ENCODE results near the gene KIAA1671.

DNA sequence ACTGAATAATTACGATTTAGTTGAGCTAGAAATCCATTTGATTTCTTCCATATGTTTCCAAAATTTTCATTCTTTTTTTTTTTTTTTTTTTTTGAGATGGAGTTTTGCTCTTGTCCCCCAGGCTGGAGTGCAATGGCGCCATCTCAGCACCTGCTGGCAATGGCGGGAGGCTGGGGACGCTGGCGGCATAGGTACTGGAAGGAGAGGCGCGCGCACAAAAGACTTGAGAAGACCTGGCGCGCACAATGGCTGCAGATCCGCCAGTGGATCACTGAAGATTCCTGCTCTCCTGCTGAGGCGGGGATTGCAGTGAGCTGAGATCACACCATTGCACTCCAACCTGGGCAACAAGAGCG lies 57.6 kb downstream of the GGT1 start:
- RRBS: no CpG with 5 or more reads among the region's 13 CpGs

- RRBS: 8% methylated on average over 4 of the region's 39 CpGs
Measured at GRCh38 chr22:24685623-24686443, 82.8 kb downstream of the GGT1 start.

DNA sequence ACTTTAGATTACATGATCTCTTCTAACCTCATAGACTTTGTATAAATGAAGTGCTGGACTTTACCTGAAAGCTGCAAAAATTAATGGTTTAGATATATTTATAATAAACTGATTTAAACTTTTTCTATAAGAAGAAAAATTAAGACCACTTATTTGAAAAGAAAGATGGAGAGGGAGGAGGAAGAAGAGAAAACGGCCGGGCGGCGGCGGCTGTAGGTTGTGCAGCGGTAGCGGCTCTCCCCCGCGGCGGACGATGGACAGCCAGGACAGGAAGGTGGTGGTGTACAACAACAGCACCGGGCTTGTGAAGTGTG lies 83.6 kb downstream of the GGT1 start:
- RRBS: no CpG with 5 or more reads among the region's 12 CpGs

DNA sequence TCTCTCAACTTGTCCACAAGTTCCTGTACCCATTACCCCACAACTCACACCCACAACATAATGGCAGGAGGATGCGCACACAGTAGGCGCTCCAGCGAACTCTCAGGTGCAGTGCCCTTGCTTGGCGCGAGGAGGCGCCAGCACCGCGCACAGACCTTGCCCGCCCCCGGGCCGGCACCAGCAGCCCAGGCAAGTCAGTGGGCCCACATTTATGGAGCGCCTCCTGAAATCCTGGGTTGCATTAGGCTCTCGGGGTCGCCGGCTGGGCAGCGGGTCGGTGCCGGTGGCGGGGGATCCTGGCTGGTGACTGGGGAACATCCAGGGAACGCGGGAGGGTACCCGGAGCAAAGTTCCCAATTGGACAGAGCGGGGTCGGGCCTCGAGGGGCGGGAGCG lies 408 bp upstream of the KIAA1671 start:
- RRBS: 1% methylated on average over 14 of the region's 27 CpGs

- RRBS: 1% methylated on average over 18 of the region's 45 CpGs
Measured at GRCh38 chr22:24952506-24952870, at the start of gene KIAA1671. TSS of gene KIAA1671 (plus strand) at chr22:24952716.

DNA sequence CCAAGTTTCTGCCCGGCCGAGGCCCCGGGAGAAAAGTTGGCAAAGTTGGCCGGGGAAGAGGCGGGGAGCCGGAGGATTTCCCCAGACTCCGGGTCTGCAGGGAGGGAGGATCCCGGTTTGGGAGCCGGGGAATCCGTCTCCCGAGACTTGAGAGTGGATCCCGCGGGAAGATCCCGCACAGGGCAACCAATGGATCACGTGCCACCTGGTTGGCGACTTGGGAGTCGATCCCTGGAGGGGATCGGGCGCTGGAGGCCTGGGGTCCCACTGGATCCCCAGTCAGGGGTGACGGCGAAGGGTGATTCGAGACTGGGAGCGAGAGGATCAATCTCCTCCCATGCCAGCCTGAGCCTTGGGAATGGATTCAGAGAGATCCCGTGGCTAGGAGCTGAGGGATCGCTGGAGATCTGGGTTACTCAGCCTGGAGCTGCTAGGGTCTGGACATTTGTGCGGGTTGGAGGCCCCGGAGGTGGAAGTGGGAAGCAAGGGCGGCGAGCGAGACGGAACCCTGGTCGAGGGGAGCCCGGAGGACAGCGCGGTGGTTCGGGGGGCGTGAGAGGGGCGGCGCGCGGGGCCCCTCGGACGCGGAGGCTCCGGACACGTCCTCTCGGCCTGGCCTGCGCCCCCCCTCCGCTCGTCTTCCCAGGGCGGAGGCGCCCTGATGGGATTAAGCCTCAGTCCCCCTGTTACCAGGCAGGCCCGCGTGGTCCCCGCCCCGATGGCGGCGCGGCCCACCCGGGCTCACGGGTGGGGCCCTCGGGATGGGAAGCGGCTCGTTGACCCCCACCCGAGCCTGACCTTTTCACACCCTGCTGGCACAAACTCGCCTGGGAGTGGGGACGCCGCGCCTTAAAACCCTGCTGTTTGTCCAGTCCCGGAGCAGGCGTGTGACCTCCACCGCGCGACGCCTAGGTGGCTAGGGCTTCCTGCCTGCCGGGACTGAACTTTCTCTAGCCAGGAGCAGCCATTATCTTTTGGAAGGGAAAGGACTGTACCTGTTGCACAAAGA lies 659 bp downstream of the KIAA1671 start:
- RRBS: 21% methylated on average over 27 of the region's 76 CpGs

DNA sequence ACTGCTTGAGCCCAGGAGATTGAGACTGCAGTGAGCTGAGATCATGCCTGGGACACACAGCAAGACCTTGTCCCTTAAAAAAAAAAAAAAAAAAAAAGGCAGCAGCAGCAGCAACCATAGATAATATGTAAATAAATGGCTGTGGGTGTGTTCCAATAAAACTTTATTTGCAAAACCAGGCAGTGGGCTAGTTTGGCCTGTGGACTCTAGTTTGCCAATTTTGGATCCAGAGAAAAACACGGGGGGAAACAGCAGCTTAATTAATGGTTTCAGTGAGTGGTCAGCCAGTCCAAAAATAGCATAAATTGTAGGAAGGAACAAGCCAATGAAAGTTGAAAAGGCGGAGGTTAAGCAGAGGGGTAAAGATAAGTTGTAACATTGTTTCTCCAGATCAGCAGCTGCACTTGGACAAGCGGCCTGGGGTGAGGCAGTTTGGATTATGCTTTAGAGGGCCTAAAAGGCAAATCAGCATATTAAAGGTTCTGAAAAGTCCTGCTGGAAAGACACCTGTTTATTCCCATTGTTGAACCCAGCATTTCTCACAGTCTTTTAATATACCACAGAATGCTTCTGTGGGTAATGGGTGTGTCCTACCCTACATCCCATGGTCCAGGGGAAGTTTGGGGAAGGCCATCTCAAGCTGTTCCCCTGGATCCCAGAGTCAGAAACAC lies 62.8 kb downstream of the KIAA1671 start:
- RRBS: no CpG with 5 or more reads among the region's 3 CpGs

- RRBS: no CpG with 5 or more reads among the region's 10 CpGs
Measured at GRCh38 chr22:25027383-25028014, 75.0 kb downstream of the KIAA1671 start.

GRCh38 chr22:25054657-25055646 lies 102.4 kb downstream of the KIAA1671 start:
- RRBS: no CpG with 5 or more reads among the region's 12 CpGs

GRCh38 chr22:25068764-25069320 lies 116.3 kb downstream of the KIAA1671 start:
- RRBS: no CpG with 5 or more reads among the region's 8 CpGs

GRCh38 chr22:25086480-25087084 lies 113.1 kb upstream of the CRYBB3 start:
- RRBS: no CpG with 5 or more reads among the region's 12 CpGs

DNA sequence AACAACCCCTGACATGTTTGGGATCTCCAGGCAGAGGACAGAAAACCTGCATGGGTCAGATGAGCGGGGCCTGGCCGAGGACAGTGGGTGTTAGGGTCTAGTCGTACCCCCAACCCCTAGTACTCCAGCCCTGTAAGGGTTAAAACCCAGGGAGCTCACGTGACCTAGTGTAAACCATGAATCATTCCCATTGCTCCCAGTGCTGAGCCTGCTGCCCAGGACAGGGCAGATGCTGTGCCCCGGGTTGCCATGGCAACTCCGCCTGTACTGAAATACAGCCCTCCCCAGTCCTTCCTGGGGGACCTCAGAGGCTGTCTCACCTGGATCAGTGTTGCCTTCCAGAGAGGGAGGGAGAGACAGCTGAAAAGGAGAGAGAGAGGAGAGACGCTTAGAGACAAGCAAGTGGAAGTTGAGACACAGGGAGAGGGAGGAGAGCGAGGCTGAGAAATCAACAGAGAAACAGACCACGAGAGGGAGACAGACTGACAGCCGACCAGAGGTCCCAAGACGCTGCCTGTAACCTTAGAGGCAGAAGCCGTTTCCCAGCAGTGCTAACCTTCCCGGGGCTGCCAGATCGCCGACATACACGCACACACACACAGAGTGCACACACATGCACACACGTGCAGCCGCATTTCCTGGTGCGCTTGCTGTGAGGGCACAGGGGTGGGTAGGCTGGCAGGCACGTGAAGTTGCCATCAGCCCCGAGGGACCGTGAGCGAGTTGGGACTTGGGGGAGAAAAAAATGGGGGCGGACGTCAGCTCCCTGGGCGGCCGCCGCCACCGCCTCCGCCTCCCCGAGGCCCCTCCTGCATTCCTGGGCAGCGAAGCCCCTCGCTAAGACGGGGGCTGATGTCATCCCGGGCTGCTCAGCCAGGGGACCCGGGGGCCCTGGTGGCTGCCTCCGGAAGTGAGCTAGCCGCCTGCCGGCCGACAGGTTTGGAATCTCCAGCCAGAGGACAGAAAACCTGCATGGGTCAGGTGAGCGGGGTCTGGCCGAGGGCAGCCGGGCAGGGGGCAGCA lies 88.7 kb upstream of the CRYBB3 start:
- RRBS: 3% methylated on average over 5 of the region's 43 CpGs

DNA sequence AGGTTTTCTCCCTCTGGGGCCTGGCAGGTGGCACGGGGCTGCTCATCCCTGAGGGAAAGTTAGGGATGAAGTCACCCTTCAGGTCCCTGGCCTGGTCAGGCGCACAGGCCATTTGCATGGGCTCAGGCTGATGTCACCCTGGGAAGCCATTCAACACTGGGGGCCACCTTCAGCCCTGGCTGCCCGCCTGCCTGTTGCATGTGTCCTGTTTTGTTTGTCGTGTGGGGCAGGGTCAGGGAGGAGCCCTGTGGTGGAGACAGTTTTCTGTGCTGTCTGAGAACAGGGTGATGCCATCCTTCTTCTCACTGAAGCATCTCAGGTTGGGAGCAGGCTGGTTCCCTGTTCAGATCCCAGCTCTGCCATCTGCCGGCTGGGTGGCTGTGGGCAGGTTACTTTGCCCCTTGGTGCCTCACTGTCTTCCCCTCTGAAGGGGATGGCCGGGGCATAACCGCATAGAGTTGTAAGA lies 68.2 kb upstream of the CRYBB3 start:
- RRBS: 79% methylated on average over 2 of the region's 7 CpGs

DNA sequence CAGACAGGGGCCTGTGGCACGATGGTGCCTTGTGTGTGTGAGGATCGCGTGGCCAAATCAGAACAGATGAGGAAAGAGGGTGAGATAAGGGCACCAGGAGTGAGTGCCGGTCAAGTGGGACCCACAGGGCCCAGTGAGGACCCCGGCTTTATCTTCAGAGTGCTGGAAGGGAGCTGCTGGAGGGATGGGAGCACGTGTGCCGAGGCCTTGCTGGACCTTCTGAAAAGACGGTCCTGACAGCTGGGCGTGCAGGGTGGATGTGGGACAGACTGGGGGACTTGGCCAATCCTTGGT lies 38.3 kb upstream of the CRYBB3 start:
- RRBS: no CpG with 5 or more reads among the region's 9 CpGs

DNA sequence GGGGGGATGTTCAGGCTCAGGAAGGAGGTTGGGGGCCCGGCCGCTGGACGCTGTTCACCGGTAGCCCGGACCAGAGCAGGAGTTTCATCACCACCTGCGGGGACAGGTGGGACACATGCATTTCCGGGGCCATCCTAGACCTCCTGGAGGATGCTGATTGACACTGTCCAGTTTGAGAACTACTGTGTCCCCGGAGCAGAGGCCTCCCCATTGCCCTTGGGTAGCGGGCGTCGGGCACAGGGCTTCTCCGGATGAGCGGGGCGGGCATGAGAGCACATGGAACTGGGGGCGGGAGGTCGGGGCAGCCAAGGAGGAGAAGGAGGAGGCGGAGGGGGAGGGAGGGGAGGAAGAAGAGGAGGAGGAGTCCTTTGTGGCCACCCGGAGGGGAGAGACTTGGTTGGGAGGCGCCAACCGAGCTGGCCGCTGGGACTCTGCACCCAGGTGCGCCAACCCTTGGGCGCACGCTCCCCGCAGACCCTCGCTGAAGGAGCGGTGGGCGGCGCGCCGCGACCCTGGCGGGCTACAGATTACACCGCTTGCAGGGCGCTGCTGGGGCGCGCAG lies 143.9 kb upstream of the GRK3 start:
- RRBS: 3% methylated on average over 5 of the region's 37 CpGs

DNA sequence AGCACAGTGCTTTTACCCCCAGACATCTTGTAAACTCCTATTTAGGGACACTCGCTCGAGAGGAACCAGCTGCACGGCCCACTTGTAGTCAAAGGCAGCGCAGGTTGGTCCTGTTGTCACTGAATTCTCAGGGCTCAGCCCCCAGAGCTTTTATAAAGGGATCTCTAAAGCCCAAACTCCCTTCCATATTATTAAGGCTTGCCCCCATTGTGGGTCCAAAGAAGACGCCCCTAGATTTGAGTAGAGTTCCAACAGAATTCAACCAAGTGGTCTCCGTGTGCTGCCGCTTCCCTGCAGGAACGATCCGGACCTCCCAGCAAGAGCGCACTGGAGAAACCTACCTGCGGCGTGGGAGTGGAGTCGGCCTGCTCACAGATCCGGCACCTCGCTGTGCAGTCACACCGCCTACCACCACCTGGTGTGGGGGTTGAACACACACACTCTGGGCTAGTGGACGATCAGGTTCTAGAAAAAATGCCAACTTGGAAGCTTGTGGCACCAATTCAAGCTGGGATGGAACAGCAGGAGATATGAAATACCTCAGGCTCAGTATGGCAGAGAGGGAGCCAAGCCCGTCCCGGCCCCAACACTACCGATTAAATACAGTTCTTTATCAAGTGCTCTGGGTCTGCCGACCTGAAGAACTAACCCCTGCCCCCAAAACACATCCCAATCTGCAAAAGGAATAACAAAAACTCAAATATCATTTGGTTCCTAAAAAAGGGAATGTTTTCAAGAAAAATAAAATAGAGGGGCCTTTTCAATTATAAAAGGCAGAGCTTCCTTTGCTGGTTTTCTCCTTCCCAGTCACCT lies 23.6 kb downstream of the ASPHD2 start:
- RRBS: 95% methylated on average over 6 of the region's 21 CpGs

DNA sequence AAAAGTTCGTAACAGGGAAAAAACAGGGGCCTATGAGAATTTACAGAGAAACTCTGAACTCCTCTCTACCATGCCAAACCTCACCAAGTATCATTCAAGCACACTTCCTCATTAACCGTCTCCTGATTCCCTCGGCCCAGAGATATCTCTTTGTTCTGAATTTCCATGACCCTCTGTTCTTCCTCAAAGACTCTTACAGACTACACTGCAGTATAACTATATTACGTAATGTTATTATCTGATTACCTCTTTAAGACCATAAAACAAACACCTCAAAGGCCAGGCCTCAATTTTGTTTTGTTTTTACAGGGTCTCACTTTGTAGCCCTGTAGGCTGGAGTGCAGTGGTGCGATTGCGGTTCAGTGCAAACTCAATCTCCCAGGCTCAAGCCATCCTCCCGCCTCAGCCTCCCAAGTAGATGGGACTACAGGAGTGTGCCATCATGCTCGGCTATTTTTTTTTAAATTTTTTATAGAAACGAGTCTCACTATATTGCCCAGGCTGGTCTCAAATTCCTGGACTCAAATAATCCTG lies 3.6 kb downstream of the HPS4 start:
- RRBS: no CpG with 5 or more reads among the region's 9 CpGs

- RRBS: no CpG with 5 or more reads among the region's 13 CpGs
Measured at GRCh38 chr22:26484213-26484880, 670 bp downstream of the SRRD start.

GRCh38 chr22:26487765-26488781 lies 4.4 kb downstream of the SRRD start:
- RRBS: no CpG with 5 or more reads among the region's 7 CpGs

Measured in BE2C (cell line).